AG04450 (cell line): ENCODE measurements around the gene SLC25A4.

GRCh38 chr4:185143085-185144225 lies at the start of gene SLC25A4:
SLC25A4 (plus strand) TSS chr4:185143266.
- CAGE, long polyA plus RNA = no peak
- RRBS = 2% methylated on average over 70 of the region's 106 CpGs

DNA sequence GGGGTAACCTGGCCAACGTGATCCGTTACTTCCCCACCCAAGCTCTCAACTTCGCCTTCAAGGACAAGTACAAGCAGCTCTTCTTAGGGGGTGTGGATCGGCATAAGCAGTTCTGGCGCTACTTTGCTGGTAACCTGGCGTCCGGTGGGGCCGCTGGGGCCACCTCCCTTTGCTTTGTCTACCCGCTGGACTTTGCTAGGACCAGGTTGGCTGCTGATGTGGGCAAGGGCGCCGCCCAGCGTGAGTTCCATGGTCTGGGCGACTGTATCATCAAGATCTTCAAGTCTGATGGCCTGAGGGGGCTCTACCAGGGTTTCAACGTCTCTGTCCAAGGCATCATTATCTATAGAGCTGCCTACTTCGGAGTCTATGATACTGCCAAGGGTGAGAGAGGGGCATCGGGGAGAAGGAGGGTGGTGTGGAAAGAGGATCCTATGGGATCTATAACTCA lies 1.8 kb downstream of the SLC25A4 start:
- CAGE, long polyA plus RNA = no peak
- RRBS = no CpG with 5 or more reads among the region's 16 CpGs

- CAGE, long polyA plus RNA = no peak
- RRBS = no CpG with 5 or more reads among the region's 4 CpGs
Measured at GRCh38 chr4:185397310-185397574, 601 bp downstream of the ANKRD37 start.

DNA sequence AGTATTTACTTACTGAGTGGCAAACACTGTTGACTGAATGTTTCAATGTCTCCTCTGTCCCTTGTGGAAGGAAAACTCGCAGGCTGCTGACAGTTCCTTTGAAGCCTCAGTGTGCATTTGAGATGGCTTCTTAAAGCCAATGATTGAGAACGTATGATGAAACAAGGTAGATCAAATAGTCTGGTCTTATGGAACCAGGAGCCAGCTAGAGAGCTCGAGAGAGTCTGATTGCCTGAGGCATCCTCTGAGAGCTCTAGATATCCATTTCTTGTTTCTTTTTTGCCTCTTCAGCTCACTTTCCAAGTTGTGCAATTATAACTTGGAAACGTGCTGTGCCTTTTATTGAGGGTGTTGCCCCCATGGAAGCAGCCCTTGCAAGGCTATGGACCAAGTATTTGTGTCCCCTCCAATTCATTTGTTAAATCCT lies 43.1 kb upstream of the PDLIM3 start:
- CAGE, long polyA plus RNA = no peak
- RRBS = no CpG with 5 or more reads among the region's 4 CpGs

DNA sequence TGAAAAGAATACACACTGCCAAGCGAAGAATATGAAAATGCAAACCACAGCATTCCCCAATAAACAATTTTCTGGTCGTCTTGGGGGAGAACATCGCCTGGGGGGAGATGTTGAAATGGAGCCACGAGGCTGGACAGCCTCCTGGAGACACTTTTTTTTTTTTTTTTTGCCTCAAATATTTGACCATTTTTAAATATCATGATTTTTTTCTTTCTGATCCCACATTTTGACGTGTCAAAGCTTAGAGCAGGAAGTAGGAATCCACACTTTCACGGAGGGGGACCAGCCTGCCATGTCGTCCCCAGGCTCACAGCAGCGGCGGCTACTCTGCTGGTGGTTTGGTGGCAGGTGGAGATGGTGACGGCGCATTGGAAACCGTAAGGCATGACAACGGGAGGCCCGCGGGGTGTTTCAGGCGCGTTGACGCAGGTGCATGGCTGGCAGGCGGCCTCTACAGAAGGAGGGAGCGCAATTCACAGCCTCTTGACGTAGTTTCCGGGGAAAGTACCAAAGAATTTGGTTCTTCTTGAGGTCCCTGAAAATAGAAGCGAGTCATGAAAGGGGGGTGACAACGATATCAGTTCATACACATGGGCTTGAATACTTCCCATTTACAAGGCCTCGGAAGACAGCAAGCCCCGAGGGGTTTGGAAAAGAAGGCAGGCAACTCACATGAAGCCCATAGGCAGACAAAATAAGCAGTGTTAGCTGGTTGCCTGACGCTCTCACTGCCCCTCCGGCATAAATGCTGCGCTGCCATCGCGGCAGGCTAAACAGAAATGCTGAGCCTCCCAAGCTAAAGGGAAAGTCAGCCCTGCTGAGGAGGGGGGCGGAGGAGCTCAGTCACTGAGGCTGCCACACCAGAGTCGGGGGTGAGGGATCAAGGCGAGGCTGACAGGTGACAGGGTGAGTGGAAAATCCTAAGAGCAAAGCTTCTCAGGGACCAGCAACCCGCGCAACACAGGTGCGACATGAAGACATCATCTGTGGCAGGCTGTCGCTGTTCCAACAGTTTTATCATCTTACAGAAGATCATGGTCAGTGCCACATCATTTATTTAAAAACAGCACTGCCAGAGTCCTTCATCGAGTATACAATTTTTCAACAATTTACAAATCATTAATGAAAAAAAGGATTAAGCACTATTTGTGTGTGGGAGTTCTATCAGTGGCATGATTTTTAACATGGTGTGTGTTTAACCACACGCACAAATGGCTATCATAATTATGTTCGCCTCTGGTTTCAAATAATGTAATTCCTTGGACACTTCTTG lies 52.3 kb upstream of the PDLIM3 start:
- CAGE, long polyA plus RNA = no peak
- RRBS = no CpG with 5 or more reads among the region's 41 CpGs

- CAGE, long polyA plus RNA = no peak
- RRBS = no CpG with 5 or more reads among the region's 20 CpGs
Measured at GRCh38 chr4:185709848-185711188, 101.7 kb downstream of the SORBS2 start.

- CAGE, long polyA plus RNA = no peak
- RRBS = no CpG with 5 or more reads among the region's 24 CpGs
Measured at GRCh38 chr4:185711803-185712930, 99.8 kb downstream of the SORBS2 start.

- CAGE, long polyA plus RNA = no peak
- RRBS = no CpG with 5 or more reads among the region's 6 CpGs
Measured at GRCh38 chr4:185839690-185840192, 27.7 kb upstream of the SORBS2 start.

DNA sequence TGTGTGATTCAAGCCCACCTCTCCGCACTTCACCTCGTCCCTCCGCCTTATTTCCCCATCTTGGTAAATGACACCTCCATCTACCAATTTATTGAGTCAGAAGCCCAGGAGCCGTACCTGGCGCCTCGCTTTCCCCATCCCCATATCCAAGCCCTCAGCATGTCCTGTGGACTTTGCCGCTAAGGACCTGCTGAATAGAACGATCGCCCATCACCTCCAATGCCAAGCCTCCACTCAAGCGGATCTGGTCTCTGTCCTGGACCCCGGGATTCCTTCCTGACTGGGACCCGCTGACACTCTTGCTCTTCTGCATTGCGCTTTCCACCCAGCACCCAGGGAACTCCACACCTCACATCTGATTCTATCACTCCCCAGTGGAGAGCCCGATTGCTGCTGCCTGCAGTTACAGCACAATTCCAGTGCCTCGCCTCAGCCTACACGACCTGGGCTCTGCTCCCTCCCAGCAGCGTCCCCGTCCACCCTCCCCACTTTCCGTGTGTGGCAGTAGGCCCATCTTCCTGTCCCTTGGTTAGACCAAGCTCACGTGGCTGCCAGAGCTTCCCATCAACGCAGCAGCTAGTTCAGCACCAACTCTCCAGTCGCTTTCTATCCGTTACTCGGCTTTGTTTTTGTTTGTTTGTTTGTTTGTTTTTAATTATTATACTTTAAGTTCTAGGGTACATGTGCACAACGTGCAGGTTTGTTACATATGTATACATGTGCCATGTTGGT lies 66.5 kb upstream of the SORBS2 start:
- CAGE, long polyA plus RNA = no peak
- RRBS = no CpG with 5 or more reads among the region's 25 CpGs

DNA sequence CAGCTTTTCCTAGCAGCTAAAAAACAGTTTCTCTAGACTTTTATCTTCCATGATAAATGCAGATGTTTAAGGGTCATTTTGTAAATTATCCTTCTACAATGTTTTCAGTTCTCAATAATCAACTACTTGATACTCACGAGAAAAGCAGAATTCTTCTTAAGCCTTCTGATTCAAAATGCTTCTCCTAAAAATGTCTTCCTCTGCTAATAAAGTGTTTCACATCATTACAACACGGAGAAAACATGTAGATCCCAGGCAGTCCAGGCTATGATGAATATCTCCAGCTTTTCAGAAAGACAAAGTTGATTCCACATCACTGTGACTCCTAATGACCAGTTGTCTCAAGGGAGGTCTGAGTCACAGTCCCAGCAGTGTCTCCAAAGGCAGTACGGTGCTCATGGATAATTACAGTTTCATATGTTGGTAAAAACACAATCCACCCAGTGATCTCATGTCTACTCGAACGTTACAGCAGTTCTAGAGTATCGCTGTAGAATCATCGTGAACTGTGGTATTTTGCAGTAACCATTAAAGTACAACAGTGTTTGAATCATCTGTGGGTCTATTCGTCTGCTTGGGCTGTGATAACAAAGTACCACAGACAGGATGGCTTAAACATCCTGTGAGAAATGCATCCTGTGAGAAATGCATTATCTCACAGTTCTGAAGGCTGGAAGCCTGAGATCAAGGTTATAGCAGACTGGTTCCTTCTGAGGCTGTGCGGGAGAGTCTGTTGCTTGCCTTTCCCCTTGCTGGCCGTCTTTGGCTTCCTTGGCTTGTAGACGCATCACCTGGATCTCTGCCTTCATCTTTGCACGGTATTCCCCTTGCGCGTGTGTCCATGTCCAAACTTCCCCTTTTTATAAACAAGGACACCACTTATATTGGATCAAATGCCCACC lies 121.1 kb upstream of the SORBS2 start:
- CAGE, long polyA plus RNA = no peak
- RRBS = no CpG with 5 or more reads among the region's 14 CpGs

GRCh38 chr4:185965341-185966185 lies 103.4 kb upstream of the TLR3 start:
- CAGE, long polyA plus RNA = no peak
- RRBS = 80% methylated on average over 4 of the region's 14 CpGs

- CAGE, long polyA plus RNA = no peak
- RRBS = no CpG with 5 or more reads among the region's 7 CpGs
Measured at GRCh38 chr4:186250170-186250670, 15.8 kb upstream of the F11 start.

GRCh38 chr4:186593129-186593342 lies 37.7 kb upstream of the MTNR1A start:
- CAGE, long polyA plus RNA = no peak
- RRBS = no CpG with 5 or more reads among the region's 5 CpGs

DNA sequence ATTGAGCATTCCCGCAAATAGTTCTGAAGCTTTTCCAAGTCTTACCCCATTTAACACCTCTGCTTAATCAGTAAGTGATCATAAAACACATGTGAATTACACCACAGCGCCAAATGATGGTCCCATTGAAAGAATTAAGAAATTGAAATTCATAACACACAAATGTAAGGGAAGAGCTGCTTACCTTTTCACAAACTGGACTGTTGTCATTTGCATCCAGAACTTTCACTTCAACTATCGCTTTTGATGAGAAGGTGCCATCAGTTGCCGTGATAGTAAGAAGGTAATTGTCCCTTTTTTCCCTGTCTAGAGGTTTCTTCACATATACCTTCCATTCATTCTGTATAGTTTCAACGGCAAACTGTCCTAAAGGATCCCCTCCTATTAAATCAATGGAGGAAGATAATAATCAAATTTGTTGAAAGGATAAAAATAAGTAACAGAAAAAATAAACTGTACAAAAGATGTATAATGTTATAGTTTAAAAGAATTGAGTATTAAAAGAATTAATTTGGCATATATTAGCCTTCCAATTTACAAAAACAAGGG lies 61.5 kb upstream of the MTNR1A start:
- CAGE, long polyA plus RNA = no peak
- RRBS = no CpG with 5 or more reads among the region's 5 CpGs

DNA sequence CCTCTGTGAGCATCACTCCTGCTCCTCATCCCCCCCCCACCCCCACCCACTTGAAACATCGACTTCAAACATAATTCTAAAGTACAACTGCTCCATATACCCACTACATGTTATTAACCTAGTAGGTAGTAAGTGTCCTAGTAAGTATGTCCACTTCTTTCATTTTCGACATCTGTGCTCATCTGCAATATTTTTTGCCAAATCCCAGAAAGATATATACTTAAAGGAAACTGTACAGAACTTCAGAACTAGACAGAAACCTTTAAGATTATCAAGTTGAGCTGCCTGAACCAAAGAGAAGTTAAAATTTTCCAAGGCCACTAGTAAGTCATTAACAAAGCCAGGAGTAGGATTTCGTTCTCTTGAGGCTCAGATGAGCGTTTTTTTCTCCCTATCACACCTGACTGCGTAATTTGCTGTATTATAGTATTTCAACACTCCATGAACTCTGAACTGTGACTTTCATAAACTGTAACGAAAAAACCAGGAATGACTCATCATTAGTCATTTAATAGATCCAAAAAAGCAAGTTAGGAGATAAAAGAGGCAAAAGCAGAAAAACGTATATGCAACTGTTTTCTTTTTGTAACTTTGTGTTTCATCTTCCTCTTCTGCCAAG lies 79.8 kb downstream of the FAT1 start:
- CAGE, long polyA plus RNA = no peak
- RRBS = no CpG with 5 or more reads among the region's 7 CpGs

DNA sequence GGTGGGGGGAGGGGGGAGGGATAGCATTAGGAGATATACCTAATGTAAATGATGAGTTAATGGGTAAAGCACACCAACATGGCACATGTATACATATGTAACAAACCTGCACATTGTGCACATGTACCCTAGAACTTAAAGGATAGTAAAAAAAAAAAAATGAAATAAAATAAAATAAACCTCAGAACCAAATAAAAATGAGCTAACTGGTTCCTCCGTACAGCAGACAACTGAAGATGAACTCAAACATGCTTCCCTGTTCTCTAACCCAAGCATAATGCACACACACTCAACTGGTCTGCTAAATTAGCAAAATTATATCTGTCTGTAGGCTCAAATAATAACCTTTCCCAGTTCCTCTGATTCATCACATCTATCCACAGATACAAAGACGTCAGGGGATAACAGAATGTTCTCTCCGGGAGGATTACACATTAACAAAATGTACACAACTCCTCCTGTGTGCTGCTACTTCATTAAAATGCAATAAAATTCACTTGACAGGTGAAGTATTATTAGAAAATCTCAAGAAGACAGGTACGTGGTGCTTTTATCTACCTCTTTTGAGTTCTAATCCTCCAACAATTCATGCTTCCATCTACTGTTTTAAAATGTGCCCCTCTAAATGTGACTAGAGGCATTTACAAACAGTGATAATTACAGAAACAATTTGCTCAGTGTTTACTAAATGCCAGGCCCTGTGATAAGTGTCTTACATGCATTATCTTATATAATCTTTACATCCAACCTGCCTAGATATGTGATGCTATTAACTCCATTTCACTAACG lies 57.4 kb downstream of the FAT1 start:
- CAGE, long polyA plus RNA = no peak
- RRBS = no CpG with 5 or more reads among the region's 5 CpGs

- CAGE, long polyA plus RNA = no peak
- RRBS = no CpG with 5 or more reads among the region's 21 CpGs
Measured at GRCh38 chr4:186765564-186766671, 42.3 kb upstream of the FAT1 start.

DNA sequence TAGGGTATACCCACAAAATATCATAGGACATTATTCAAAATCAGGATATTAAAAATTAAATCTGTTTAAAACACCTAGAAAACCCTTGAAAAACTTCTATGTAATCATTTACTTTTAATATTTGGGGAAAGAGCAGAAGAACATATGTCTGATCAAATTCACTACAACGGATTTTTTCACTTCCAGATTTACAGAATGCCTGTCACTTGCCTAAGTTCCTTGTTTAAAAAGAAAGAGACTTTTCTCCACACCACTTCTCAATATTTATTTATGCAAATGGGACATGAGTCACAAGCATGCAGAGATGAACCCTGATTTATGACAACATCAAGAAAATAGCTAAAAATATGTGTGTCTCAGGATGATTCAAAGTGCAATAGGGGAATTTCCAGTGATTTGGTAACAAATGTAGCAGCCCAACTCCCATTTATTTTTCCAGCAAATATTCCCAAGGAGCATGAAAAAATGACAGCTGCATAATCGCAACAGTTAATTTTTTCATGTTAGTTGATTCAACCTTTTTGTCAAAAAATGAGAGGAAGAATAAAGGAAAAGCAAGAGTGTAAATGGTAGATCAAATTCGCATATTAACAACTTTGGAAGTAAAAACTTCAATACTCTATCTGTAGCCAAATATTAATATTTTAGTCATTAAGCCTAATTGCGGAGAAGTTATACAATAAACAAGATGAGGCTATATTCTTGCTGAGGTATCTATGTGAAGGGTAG lies 180.5 kb upstream of the FAT1 start:
- CAGE, long polyA plus RNA = no peak
- RRBS = no CpG with 5 or more reads among the region's 4 CpGs

DNA sequence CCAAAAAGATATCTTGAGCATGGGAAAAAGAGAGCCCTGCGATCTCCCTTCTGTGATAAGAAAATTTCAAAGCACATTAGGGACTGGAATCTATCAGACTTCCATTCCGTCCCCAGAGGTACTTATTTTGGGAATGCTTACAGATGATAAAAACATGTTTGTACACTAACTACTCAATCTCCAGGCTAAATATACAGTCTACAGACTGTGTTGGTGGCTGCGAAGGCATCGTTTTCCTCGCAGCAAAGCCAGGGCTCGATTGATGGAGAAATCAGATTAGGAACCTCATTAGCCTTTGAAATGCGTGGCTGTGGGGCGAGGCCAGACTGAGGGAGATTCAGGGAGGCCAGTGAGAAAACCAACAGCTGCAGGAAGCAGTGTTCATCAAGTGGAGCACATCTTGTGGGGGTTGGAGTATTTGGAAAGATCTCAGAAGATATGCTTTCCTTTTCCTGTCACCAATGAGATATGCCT lies 224.8 kb upstream of the FAT1 start:
- CAGE, long polyA plus RNA = no peak
- RRBS = no CpG with 5 or more reads among the region's 8 CpGs

DNA sequence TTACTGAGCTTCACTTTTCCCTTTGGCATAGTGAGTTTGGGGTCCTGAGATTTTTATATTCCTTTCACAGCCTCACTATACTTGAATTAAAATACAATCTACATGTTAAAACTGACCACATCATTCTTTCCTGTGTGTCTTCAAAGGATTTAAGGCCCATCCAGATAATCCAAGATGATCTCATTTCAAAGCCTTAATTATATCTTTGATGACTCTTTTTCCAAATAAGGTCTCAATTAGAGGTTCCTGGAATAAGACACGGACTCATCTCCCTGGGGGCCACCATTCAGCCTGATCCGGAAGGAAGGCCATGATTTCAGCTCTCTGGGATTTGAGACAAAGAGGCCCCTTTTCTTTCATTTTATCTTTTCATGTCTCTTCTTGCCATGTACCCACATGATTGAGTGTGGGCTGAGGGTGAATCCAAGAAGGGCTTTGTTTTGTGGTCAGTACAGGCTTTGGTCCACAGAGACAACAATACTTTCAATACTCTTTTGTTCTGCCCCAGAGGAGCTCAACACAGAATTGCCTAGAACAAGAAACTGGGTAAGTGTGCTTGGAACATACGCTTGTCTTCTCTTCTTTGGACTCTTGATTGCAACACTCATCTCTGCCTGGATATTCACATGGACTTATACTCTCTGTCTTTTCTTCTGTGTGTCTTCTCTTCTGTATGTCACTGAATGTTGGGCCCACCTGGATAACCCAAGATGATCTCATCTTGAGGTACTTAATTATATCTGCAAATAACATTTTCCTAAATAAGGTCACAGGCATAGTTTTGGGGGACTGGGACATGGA lies 261.2 kb downstream of the TRIML1 start:
- CAGE, long polyA plus RNA = no peak
- RRBS = no CpG with 5 or more reads among the region's 3 CpGs